LHCN-M2 (cell line): ENCODE results near the gene CDIP1.

- RAMPAGE, long total RNA: no peak
These were observed 340 bp downstream of the GLIS2 start for GRCh38 chr16:4316214-4316600.

DNA sequence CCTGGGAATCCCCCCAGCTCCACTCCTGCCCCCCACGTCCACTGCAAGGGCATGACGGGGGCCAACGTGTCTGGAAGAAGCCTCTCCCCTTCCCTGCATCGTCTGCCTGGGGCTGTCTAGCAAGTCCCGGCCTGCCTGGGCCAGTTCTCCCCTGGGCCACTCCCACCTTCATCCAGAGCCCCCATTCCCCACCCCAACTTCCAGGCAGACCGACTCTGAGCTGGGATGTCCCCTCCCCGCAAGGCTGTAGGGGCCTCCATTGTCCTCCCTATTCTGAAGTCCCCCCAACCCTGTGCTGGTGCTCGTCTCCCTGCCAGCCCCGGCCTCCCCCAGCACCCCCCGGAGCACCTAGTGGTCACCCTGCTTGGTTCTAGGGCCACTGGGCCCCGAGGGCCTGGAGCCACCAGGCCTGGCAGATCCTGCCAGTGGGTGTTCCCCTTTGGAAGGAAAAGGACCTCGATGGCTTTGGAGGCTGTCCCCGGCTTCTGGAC lies 4.7 kb downstream of the GLIS2 start:
- RAMPAGE, long total RNA: no peak

DNA sequence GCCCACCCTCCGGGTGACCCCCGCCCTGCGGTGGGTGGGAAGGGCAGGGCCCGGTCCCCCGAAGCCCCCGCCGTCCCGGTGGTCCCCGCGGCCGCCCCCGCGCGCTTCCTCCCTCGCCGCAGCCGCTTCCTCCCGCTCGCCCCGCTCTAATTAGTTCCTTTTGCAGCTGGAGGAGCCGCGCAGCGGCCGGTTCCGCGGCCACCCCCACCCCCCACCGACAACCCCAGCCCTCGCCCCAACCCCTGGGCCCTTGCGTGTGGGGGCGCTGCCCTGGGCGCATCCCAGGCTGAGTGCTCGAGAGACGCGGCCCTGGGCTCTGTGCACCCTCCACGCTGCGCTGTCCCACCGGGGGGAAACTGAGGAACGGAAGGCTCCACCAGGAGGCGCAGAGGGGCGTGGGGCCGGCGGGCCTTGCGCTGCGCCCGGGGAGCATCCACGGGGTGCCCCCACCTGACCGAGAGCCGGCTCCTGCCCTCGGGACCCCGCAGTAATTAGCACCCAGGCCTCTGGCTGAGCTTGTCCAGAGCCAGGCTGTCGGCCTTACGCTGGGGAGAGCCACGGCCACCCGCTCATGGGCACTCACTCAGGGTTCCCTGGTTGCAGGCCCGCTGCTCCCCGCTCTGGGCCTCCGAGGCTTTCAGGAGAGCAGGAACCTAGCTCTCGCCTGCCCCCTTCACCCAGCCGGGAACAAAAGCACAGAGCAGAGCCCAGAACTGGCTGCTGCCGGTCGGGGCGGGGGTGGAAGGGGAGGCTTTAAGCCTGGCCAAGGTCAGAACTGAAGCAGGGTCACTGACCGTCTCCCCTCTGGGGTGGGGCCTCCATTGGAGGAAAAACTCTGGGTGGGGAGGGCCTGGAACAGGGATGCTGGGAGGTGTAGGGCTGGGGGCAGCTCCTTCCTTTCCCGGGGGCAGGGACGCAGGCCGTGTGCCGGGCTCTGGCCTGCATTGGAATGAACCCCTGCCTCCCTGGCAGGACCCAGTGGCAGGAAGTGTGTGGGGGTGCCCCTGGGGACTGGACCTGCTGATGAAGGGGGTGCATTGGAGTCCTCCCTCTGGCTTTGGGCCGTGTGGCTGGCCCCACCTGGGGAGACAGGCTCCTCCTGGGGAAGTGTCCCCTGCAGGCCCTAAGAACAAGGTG lies 12.2 kb downstream of the GLIS2 start:
- RAMPAGE, long total RNA: no peak

GRCh38 chr16:4340380-4340648 lies 10.8 kb downstream of the PAM16 start:
- RAMPAGE, long total RNA: no peak

DNA sequence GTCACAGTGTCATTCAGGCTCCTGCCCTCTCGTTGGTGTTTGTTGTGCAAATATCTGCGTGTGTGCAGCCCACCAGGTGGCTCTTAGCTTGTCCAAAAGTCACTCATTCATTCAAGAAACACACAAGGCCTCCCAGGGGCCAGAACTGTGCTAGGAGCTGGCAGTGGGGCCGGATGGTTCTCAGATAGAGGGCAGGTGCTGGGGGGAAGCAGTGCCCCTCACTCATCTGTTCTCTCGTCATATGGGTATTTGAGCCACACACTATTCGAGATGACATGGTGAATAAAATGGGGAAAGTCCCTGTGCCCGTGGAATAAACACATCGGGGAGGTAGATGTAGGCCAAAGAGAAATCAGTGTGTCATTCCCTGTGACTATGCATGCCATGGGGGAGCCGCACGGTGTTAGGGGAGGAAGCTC lies 18.1 kb downstream of the VASN start:
- RAMPAGE, long total RNA: no peak

DNA sequence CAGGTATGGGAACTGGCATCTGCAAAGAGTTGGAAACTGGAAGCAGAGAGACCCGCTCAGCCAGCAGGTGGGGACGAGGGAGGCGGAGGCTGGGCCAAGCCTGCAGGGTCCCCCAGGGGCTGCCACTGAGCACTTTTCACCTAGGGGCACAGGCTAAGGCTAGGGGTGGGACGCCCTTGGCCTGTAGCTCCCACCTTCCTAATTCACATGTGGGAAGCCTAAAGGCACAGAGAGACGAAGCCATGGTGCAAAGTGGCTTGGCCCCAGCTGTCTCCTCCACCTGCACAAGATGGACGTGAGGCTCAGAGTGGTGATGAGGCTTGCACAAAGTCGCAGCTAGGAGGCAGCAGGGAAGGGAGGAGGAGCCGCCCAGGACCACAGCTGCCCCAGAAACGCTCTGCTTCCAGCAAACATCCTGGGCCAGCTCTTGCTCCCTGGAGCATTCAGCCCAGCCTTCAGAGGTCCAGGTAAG lies 18.9 kb downstream of the VASN start:
- RAMPAGE, long total RNA: no peak

- RAMPAGE, long total RNA: no peak
These were observed 14.0 kb downstream of the CORO7 start for GRCh38 chr16:4402450-4402721.

DNA sequence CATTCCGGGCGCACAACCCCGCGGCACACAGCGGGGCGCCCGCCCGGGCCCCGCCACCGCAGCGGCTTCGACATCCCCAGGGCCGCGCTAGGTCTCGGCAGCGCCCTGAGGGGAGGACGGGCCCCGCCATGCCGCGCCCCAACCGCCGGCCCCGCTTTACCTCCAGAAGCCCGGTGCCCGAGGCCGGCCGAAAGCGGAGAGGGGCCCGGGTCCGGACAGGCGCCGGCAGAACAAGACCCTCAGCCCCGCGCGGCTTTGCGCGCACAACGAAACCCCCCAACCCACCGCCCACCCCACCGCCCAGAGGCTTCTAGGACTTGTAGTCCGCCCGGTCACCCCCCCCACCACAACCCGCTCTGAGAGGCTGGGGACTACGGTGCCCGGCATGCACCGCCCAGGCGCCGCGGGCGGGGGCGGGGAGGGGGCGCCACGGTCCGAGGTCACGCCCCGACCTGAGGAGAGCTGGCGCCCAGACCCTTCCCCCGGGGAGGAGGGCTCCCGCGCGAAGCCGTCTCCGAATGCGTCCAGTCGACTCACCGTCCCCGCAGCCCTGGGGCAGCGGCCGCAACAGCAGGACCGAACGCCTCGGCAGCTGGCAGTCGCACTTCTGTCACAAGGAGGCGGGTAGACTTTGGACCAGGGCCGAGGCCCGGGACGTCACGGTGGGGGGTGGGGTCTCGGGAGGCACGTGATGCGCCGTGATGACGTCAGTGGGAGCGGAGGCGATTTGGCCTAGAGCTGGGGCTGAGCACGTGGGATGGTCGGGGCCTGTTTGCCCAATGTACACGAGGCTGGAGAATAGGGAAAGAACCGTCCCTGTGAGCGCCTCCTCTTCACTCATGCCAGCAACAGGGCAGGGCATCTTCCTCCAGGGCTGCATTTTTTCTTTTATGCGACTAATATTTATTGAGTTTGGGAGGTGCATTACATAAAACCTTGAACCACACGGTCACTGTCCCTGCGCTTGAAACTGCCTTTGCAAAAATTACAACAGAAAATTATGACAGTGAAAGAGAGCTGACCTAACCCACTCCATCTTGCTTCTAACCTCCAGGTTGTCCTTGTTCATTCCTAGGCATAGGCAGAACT lies at the start of gene CDIP1:
Gene CDIP1, minus strand, starts transcription at position 609 of the 1,089 bp plus-strand sequence.
- RAMPAGE, long total RNA: no peak

DNA sequence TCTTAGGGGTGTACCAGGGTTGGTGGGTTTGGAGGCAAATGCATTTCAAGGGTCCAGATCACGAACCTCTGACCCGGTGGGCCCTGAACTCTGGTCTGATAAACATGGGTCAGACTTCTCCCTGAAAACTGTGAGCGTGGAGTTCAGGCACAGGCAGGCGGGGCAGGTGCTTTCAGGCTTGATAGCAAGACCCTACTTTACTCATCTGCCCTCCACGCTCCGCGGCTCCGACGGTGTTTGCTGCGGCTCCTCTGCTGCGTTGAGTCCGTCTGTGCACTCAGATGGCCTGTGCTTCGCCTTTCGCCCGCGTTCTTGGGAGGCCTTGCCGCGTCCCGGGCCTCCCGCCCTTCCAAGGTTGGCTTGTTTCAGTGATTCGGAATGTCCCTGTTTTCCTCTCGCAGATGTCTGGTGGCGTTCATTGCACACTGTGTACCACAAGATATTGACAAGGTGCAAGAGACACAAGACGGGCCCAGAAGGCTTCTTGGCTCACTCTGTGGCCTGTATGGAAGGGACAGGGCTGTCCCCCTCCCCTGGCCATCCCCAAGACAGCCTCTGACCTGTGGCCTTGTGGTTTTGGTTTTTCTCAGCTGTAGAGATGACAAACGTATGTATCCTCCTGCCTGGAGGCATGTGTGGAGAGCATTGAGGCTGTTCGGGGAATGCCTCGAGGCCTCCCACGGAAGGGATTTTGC lies 15.2 kb downstream of the MGRN1 start:
- RAMPAGE, long total RNA: no peak

DNA sequence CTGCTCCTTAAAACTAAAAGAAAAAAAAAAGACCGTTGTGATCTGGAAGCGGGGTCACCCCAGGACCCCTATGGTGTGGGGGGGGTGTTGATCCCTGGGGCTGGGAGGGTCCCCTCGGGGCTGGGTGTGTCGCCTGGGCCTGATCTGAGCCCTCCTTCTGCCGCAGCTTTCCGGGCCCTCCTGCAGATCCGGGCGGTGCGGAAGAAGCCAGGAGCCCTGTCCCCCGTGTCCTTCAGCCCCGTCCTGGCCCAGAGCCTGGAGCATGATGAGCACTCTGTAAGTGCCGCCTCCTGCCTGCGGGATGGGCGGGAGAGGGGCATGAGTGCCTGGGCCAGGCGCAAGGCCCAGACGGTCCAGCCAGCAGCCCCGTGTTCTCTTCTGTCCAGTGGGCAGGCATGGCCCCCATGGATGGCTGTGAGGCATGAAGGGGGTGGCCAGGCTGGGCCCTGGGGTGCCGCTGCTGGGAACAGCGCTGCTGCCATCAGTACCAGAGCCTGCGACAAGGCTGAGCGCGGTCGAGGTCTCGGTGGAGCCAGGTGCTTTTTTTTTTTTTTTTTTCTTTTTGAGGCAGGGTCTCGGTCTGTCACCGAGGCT lies 16.0 kb upstream of the NUDT16L1 start:
- RAMPAGE, long total RNA: no peak

- RAMPAGE, long total RNA: no peak
These were observed 8.0 kb downstream of the NUDT16L1 start for GRCh38 chr16:4701380-4701829.

DNA sequence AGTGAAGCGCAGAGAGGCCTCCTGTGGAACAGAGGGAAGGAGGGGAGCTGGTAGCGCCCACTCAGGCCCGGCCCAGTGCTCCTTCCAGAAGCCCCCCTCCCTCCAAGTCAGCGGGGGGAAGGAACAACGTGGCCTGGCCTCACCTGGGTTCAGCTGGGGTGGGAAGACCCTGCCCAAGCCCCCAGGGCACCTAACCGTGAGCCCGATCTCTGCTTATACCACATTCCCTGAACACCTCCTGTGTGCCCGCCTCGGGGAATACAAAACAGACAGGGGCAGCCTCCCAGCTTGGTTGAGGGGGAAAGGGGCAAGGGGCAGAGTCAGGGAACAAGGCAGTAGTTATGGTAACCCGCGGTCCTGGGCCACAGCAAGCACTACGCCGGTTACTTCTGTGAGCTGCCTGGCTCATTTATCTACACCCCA lies 857 bp downstream of the ROGDI start:
- RAMPAGE, long total RNA: no peak

DNA sequence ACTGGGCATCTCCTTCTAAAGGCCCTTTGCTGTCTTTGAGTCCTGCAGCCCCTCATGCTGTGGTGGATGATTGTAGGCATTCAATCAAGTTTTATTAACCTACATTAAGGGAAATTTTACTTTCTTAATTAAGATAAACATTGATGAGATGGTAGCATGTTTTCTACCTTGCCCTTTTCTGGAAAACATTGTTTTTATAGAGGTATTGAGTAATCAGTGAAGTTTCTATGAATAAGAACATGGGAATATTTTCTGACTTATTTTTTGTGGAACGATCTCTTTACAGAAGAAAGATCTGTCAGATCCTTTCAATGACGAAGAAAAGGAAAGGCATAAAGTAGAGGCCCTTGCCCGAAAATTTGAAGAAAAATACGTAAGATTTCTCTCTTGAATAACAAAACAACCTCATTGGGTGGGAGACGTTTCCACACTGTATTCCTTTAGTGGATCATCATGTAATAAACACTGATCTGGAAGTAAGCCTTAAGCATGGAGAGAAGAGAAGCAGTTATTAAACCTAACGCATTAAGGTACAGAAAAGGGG lies 10.5 kb downstream of the UBN1 start:
- RAMPAGE, long total RNA: no peak

GRCh38 chr16:4883728-4884624 lies 36.7 kb downstream of the UBN1 start:
- RAMPAGE, long total RNA: no peak

DNA sequence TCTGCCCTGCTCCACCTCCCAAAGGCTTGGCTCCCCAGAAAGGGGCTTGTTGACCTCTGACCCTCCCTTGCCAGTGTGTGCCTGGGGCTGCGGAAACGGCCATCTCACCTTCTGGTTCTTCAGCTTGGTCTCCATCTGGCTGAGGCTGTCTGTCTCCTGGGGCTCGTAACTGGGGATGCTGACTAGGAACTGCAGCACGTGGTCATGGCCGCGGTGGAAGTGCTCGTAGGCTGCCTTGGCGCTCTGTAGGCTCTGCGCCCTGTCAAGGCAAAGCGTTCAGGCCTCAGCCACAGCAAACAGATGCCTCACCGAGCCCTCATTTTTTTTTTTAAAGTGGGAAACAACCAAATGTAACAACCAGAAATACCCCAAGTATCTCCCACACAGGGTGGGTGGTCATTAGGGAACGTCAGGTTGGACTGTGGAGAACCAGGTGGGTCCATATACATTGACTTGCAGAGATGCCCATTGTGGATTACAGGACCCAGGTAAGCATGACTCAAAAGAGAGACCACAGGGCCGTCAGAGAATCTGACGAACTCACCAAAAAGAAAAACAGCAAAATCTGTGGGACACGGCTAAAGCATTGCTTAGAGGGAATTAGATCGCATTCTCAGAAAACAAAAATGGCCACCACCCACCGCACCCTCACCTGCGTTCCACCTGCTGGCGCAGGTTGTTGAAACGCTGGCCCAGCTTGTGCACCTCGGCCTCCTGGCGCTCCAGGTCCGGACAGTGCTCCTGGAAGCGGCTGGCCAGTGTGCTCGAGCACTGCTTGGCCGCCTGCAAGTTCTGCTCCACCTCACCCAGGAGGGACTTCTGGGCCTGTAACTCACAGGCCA lies 43.0 kb downstream of the UBN1 start:
- RAMPAGE, long total RNA: no peak

GRCh38 chr16:5084677-5085473 lies 12.7 kb downstream of the EEF2KMT start:
- RAMPAGE, long total RNA: no peak

DNA sequence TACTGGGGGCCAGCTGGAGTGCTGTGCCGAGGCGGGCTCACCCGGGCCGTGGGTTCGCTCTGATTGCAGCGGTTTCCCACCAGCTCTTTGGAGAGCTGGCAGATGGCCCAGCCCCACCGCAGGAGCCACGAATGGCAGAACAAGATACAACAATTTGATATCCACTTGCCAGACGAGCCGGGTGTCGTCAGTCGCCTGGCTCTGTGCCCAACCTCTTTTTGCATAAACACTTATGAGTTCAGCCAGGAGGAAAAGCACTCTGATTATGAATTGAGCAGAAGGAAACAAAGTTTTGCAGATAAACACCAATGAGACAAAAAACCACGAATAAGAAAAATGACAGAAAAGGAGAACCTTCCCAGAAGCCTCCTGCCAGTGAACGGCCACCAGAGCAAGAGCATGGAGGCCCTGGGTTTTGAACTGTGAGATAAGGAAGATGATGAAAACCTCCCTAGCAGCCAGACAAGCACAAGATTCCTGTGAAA lies 19.9 kb upstream of the EEF2KMT start:
- RAMPAGE, long total RNA: no peak

GRCh38 chr16:7303541-7304590 lies 1285.0 kb downstream of the RBFOX1 start:
- RAMPAGE, long total RNA: no peak

- RAMPAGE, long total RNA: no peak
These were observed 21.1 kb downstream of the METTL22 start for GRCh38 chr16:8642594-8643011.

DNA sequence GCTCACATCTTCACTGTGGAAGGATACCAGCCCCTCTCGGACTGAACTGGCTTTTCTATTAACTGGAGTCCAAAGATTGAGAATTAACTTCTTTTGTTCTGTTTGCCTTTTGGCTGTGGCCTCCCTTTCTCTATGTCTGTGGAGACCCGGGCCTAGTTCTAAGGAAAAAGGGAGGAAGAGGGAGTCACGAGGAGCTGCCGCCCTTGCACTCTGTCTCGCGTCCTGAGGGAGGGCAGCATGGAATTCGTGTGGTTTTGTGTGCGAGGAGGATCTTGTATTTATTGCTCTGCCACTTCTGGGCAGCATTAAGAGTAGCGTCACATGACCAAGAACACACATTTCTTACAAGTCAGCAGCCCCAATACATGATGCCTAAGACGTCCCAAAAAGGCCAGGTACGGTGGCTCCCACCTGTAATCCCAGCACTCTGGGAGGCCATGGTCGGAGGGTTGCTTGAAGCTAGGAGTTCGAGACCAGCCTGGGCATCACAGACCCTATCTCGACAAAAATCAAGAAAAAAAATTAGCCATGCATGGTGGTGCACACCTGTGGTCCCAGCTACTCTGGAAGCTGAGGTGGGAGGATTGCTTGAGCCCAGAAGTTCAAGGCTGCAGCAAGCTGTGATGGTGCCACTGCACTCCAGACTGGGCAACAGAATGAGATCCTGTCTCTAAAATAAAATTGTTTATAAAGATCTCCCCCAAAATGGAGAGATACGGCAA lies 23.8 kb downstream of the METTL22 start:
- RAMPAGE, long total RNA: no peak